ENCODE data around the genes CLDN17, CLDN8, KRTAP26-1, KRTAP19-2, KRTAP6-3, KRTAP6-1 and MIS18A.

DNA sequence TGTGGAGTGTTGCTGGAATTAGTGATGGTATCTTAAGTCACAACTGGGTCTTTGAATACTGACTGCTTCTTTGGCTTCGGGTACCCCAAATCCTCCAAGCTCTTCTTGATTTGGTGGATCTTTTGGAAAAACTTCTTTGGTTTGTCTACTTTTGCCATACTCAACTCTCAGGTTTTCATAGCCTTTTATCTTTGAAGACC lies 185.8 kb downstream of the BACH1 start:
- PRO-cap, 2 experiments, result no peak in any of the 2 experiments

GRCh38 chr21:30166717-30166924 lies at the start of gene CLDN17:
Gene CLDN17, minus strand, starts transcription at chr21:30166805.
- PRO-cap, 2 experiments, result no peak in any of the 2 experiments

DNA sequence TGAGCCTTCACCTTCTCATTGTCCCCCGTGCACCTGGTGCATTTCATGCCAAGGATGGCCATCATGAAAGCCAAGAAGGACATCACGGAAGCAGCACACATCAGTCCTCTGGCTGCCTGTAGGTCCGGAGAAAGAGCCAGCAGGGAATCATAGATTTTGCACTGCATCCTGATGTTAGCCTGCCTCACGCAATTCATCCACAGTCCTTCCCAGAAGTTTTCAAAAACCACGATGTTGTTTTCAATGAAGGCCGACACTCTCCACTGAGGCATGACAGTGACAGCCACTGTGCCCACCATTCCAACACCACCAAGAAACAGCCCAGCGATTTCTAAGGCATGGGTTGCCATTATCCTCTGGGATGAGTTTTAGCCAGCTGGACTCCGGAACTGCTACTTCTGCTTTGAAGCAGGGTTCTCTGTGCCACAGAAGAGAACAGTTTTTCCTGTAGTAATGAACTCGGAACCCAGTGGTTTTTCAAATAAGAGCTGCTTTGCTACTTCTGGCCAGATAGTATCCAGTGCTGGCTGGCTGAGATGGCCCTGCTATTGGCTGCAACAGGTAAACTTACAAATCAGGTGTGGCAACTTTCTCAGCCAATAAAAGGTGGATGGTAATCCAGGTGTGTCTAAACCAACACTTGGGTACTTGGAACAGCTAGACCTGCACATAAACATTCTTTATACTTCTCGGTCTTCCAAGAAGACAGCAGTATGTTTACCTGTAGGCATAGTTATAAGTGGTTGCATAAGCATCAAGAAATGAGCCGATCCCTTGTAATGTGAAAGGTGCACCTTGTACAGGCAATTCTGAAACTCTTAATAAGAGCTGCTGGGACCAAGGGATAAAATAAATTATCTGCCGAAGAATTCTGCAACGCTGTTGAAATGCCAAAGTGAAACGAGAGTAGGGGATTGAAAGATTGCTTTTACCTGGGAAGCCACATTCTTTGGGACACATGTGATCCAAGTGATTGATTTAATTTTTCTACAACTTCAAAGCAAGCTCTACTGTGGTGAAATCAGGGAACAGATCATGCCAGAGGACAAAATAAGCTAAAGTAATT lies at the start of gene CLDN8:
Gene CLDN8 (minus strand): TSS at position 522 of the 1,066 bp plus-strand sequence.
- PRO-cap, 2 experiments, result no peak in any of the 2 experiments

DNA sequence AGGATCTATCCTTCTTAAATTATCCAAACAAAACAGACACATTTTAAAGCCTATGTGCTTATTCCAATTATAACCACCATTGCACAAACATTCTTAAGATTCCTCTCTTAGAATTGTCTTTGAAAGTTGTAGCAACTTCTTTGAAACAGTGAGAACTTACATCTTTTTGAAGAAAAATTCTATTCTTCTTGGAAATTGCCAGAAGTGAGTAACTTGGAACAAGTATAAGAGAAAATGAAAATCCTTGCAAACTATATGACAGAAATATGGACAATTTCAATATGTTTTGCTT lies at the start of gene KRTAP26-1:
Gene KRTAP26-1 (minus strand): TSS at position 15 of the 292 bp plus-strand sequence.
- PRO-cap, 2 experiments, result no peak in any of the 2 experiments

DNA sequence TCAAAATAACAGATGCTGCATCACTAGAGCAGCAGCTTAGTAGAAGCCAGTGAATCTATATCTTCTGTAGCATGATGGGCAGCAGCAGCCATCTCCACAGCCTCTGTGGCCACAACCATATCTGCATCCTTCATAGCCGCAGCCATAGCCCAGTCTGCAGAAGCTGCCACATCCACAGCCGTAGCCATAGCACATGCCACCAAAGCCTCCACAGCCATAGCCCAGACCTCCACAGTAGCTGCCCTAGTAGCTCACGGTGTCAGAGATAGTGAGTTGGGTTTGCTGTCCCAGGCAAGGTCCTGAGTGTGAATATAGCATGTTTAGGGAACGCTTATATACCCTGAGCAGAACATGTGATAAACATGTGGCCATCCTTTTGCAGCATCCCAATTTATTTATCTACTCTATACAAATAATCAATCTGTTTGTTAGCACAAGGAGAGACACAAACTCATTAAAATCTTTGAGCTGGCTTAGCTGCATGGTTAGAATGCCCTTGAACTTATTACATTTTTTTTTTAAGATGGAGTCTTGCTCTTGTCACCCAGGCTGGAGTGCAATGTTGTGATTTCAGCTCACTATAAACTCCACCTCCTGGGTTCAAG lies at the start of gene KRTAP19-2:
Gene KRTAP19-2 (minus strand): TSS at position 283 of the 605 bp plus-strand sequence.
- PRO-cap, 2 experiments, result no peak in any of the 2 experiments

- PRO-cap, 2 experiments, result no peak in any of the 2 experiments
Observed at GRCh38 chr21:30592167-30592493, at the start of gene KRTAP6-3. Gene KRTAP6-3, plus strand, starts transcription at chr21:30592440.

- PRO-cap, 2 experiments, result no peak in any of the 2 experiments
Observed at GRCh38 chr21:30613862-30614201, at the start of gene KRTAP6-1. Gene KRTAP6-1, minus strand, starts transcription at chr21:30613930.

DNA sequence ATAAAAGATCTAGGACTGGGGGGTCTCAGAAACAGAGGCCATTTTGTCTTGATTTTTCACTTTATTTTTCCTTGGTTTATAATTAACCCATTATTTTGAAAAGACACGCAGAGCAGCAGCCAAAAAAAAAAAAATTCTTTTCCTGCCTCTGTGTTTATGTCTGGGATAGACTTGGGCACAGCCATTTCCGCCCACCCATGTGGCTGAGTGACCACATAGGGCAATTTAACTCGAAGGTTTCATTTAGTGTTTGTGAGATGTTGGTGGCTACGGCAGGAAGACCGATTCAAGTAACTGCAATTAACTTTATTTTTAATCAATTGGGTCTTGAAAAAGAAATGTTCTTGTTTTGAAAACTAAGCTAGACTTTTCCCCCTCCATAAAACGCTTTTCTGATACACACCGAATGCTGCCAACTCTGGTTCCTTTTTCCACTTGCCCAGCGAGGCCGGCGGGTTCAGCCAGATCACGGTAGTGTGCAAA lies 97.3 kb upstream of the KRTAP19-8 start:
- PRO-cap, 2 experiments, result no peak in any of the 2 experiments

DNA sequence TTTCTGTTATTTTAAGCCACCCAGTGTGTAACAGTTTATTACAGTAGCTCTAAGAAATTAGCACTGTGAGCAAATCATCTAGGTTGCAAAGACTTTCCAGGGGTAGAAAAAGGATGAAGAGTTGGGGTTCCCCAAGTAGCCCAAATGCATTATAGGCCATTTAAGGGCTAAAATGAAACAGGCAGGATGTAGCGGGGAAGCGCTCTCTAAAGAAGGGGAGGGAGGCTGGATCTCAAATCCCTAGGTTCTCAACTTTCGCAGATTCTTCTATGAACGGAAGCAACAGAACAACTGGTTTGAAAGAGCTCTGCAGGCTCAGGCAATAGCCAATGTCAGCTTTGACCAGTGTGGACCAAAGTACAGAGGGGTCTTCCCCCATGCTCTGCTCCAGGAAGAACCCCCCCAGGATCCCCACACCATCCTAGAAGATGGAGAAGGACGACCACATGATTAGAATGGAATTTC lies 147.8 kb upstream of the KRTAP19-8 start:
- PRO-cap, 2 experiments, result no peak in any of the 2 experiments

DNA sequence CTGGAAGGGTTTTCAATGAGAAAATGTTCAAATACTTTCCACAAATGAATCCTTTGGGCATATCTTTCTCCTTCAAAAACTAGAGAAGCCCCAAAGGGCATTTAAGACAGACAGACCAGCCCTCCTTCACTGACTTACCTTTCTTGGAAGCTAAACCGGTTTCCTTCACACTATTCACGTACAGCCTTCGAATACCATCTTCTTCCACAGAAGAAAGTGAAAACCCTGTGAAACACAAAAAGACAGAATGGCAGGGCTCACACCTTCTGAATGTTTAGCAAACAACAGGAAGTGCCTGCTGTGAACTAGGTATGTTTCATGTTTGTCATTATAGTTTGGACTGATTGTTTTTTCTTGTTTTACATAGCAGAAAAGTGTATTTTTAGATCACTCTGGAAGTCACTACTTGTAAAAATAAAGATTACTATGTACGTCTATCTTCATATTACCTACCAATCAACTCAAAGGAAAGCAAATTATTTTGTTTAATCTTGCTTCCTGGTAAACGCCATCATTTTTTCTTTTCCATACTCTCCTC lies 148.7 kb upstream of the KRTAP19-8 start:
- PRO-cap, 2 experiments, result no peak in any of the 2 experiments

- PRO-cap, 2 experiments, result no peak in any of the 2 experiments
Observed at GRCh38 chr21:31397475-31397839, 53.4 kb upstream of the TIAM1 start.

- PRO-cap, 2 experiments, result no peak in any of the 2 experiments
Observed at GRCh38 chr21:31555604-31556226, 103.8 kb upstream of the SOD1 start.

GRCh38 chr21:31647680-31648101 lies 11.8 kb upstream of the SOD1 start:
- PRO-cap, 2 experiments, result no peak in any of the 2 experiments

GRCh38 chr21:31692101-31692772 lies 32.7 kb downstream of the SOD1 start:
- PRO-cap, 2 experiments, result no peak in any of the 2 experiments

- PRO-cap, 2 experiments, result peak in 2 of 2 experiments; most common plus-strand start chr21:32279205 (in 2); most common minus-strand start chr21:32279047 (in 2)
Observed at GRCh38 chr21:32278462-32279604, at the start of gene MIS18A. Gene MIS18A, minus strand, starts transcription at chr21:32279049.

DNA sequence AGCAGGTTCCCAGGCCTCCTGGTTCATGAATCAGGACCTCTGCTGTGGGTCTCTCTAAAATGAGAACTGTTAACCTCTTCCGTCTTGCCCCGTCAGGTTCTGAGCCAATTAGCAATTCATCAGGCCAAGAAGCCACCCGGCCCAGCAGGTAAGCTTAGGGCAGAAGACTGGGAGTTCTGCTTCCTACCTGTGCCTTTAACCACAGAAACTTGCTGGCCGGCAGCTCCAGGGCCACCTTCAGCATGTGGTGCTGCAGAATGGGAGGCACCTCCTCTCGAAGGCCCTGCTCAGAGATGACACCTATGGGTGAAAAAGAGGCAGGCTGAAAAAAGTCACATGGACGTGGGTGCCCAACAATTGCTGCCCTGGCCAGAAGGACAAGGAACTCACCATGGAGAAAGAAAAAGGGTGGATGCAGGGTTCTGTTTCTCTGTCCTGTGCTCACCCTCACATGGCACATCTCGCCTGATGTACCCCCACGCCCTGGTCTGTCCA lies 33.2 kb downstream of the URB1 start:
- PRO-cap, 2 experiments, result no peak in any of the 2 experiments

GRCh38 chr21:32389263-32389776 lies 3.5 kb downstream of the URB1 start:
- PRO-cap, 2 experiments, result no peak in any of the 2 experiments

DNA sequence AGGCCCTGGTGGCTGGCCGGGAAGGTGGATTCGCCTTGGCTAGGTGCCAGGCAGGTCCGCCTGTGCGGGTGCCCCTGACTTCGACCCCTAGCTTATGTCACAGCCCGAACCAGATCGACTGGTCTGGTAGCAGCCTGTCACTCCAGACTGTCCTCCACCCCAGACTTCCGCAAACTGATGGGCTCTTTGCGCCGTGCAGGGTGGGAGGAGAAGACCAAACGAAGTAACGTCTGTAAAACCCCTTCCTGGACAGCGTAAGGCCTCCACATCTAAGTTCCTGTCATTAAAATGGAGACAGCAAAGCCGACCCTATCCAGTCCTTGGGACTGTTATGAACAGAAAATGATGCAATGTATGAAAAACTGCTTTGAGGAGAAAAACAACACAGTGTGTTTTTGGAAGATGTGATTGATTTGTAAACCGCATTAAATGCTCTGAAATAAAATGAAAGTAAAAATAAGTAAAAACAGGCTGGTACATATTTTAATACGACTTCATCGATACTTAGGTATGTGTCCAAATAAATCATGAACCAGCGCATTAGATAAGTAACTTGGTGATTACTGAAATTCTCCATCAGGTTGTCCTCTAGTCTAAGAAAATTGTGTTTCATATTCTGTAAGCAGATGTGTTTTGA lies 800 bp upstream of the URB1 start:
- PRO-cap, 2 experiments, result peak in 2 of 2 experiments; most common plus-strand start position 136 of the sequence (in 1); most common minus-strand start position 176 of the sequence (in 2)

- PRO-cap, 2 experiments, result no peak in any of the 2 experiments
Observed at GRCh38 chr21:32475220-32475715, 62.8 kb downstream of the EVA1C start.

GRCh38 chr21:32507451-32508004 lies 77.8 kb downstream of the TCP10L start:
- PRO-cap, 2 experiments, result no peak in any of the 2 experiments

Measured in right ventricle myocardium (tissue), 1 donor.